ENCODE measurements around the gene SHMT2.

DNA sequence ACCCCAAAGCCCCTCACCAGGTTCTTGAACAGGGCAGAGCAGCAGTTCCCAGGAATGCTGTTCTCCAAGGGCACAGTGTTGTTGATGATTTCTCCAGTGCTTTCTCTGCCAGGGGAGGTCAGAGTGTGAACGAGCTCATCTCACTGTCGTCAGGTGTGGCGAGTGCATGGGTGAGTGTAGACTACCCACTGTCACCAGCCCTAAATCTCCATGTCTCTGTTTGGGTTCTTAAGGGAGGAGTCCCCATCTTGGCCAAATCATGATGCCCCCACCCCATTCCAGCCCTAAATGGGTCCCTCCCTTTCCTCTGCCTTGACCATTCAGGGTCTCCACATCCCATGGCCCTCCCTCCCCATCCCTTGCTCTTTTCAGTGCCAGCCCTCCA is 6.5 kb downstream of the STAT6 start:
- RAMPAGE, long total RNA: no peak
- RRBS, 2 experiments: no CpG with 5 or more reads among the region's 3 CpGs
CAGE:
- cytosol, long polyA minus RNA: no peak
- cytosol, long polyA plus RNA: no peak
- long polyA plus RNA: no peak
- nucleolus, long total RNA: no peak
- nucleus, long polyA plus RNA: no peak
- nucleus, long total RNA: no peak

DNA sequence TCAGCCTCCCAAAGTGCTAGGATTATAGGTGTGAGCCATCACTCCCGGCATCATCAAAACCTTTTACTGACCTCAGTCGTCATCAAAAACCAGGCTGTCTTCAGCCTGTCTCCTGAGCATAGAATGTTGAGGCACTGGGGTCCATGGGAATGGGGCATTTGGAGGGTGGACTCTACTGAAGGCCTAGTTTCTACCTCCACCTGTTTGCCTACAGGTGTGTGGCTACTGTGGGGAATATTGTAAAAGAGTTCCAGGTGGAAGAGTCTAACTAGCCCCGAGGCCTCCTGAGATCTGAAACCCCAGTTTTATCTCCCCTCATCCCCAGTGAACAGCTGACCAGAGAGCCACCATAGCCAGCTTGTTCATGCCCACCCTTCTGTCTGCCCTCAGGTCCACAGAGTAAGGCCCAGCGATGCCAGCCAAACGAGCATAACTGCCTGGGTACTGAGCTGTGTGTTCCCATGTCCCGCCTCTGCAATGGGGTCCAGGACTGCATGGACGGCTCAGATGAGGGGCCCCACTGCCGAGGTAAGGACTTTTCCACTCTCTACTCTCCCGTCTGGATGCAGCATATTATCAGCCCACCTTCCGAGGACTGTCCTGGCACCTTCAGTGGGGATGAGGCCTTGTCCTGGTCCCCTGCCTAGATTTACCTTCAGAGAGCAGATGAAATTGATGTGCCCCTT is 12.8 kb downstream of the LRP1 start:
- RAMPAGE, long total RNA: no peak
- RRBS, 2 experiments: no CpG with 5 or more reads among the region's 10 CpGs
CAGE:
- cytosol, long polyA minus RNA: no peak
- cytosol, long polyA plus RNA: no peak
- long polyA plus RNA: no peak
- nucleolus, long total RNA: no peak
- nucleus, long polyA plus RNA: no peak
- nucleus, long total RNA: no peak

- RAMPAGE, long total RNA: no peak
- RRBS, 2 experiments: no CpG with 5 or more reads among the region's 14 CpGs
CAGE:
- cytosol, long polyA minus RNA: no peak
- cytosol, long polyA plus RNA: no peak
- long polyA plus RNA: no peak
- nucleolus, long total RNA: no peak
- nucleus, long polyA plus RNA: no peak
- nucleus, long total RNA: no peak
These were observed 8.0 kb upstream of the NXPH4 start for GRCh38 chr12:57208545-57209045.

- RAMPAGE, long total RNA: start-site peak on the plus strand at chr12:57229683-57229790, 1,565 and 1,780 reads in 2 replicates
- RRBS, 2 experiments: no CpG with 5 or more reads among the region's 22 CpGs
CAGE:
- cytosol, long polyA minus RNA: start-site peak on the plus strand at chr12:57229689-57229751, 781 reads
- cytosol, long polyA plus RNA: start-site peak on the plus strand at chr12:57229692-57229778, 2,983 and 2,728 reads in 2 replicates
- long polyA plus RNA: start-site peak on the plus strand at chr12:57229688-57229773, 2,413 and 2,809 reads in 2 replicates
- nucleolus, long total RNA: start-site peak on the plus strand at chr12:57229721-57229753, 185 reads
- nucleus, long polyA plus RNA: start-site peak on the plus strand at chr12:57229689-57229773, 2,047 and 1,970 reads in 2 replicates
- nucleus, long total RNA: no peak
These were observed at the start of gene SHMT2 for GRCh38 chr12:57229403-57229869. SHMT2 (plus strand) TSS chr12:57229711.

GRCh38 chr12:57233822-57234398 is 3.0 kb downstream of the NDUFA4L2 start:
- RAMPAGE, long total RNA: no peak
- RRBS, 2 experiments: 92 to 98% methylated on average over 2 of the region's 11 CpGs
CAGE:
- cytosol, long polyA minus RNA: no peak
- cytosol, long polyA plus RNA: no peak
- long polyA plus RNA: no peak
- nucleolus, long total RNA: no peak
- nucleus, long polyA plus RNA: no peak
- nucleus, long total RNA: no peak

DNA sequence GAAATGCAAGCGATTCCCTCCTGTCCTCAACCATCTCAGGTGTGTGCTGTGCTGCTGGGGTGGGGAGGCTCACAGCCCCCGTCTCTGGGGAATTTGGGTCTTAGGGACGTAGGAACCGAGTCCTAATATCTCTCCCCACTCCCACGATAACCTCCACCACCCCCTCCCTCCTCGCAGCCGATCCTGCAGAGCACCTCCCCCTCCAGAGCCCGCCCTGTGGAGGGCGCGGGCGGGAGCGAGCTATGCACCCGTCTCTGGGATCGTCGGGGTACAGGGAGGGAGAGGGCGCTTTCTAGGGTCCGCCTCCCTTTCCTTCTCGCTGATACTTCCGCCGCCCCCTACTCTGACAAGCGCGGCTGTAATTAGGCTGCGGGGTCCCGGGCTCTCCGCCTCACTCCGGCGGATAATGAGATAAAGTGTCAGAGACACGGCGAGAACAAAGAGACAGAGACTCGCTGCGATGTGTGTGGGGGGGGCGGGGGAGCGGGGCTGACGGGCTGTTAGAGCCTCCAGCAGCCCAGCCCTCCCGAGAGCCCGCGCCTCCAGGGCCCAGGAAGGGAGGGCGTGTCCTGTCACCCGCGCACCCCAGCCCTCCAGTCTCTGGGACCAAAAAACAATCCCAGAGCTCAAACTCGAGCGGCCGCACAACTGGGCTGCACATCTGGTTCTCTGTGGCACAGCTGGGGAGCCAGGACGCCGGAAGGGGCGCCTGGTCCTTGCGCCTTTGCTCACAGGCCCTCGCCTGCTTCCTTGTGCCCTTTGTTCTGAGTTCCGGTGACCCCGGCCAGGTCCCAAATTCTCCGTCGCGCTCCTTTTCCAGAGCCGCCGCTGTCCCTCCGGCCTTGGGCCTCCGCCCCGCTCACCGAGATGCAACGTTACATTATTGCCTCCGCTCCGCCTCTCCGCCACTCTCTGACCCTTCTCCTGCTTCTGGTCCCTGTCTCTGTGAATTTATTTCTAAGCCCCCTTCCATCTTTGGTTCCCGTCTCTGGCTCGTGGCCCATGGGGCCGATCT is 1.3 kb upstream of the NDUFA4L2 start:
- RAMPAGE, long total RNA: no peak
- RRBS, 2 experiments: 6 to 10% methylated on average over 12 of the region's 66 CpGs
CAGE:
- cytosol, long polyA minus RNA: no peak
- cytosol, long polyA plus RNA: no peak
- long polyA plus RNA: no peak
- nucleolus, long total RNA: no peak
- nucleus, long polyA plus RNA: no peak
- nucleus, long total RNA: no peak

DNA sequence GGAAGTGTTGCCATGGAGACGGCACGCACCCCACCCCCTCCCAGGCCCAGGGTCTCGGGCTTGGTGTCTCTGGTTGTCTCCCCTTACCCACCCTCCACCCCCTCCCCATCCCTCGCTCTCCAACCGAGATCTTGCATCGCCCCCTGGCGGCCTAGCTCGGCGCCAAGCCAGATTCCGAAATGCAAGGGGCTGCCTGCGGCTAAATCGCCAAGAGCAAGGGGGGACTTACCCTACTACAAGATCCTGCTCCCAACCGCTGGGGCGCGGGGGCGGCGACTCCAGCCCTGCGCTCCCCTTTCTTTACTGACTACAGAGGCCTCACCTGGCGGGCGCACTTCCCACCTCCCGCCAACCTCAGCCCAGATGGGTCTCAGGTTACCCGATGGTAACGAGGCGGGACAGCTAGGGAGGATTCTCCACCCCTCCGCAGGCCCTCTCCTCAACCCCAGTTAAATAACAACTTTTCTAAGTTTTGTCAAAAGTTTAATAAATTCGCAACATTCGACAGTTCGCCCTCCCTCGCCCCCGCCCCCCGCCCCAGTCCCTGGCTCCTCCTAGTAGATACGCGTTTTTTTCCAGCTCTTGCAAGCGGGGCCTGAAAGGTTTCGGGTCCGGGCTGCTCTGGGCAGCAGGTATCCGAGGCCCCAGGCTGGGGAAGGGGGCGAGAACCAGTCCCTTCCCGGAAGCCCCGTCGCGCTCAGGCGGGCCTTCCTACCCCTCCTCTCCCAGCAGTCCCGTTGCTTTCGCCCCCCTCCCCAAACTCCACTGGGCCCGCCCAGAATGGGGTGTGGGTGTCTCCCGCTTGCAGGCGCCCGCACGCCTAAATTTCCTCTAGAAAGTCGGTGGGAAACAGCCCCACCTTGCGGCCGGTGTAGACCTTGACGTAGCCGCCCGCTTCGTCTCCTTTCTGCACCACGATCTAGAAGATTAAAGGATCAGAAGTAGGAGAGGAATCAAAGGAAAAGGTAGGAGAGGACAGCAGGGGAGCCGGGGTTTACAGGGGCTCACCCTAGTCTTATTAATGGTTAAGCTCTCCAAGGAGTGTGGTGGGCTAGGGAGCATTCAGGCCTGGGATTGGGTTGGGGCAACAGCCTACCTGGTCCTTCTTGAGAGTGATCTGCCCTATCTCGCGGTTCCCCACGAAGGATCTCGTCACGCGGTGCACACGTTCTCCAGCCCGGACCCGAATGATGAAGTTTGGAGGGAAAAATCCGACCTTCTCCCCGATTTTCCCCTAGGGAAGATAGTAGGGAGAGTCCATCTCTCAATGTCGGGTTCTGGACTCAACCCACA is 6.5 kb upstream of the NDUFA4L2 start:
- RAMPAGE, long total RNA: no peak
- RRBS, 2 experiments: 2 to 8% methylated on average over 4 of the region's 71 CpGs
CAGE:
- cytosol, long polyA minus RNA: no peak
- cytosol, long polyA plus RNA: no peak
- long polyA plus RNA: no peak
- nucleolus, long total RNA: start-site peak on the minus strand centred at position 510 of the sequence, 33 bp wide, 26 reads
- nucleus, long polyA plus RNA: no peak
- nucleus, long total RNA: no peak

DNA sequence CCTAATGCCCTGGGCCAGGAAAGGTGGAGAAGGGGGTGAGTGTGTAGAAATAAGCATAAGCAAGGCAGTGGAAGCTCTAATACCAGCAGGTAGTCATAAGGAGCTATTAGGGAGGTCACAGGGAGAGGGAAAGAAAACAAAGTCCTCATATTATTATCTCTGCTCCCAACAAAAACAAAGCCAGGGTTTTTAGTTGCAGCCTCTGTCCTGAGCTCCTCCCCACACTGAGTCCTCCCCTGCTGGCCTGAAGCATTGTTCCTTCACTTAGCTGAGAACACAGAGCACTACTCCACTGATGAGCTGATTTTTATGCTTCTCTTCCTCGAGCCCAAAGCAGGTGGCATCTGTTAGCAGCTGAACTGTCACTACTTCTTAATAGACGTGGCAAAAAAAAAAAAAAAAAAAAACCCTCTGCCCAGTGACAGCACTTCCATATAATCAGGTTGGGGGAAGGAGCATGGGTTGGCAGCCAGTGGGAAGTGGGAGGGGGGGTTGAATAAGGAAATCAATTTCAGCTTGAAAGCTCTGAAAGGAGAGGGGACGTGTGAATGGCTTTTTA is 10.5 kb upstream of the STAC3 start:
- RAMPAGE, long total RNA: no peak
- RRBS, 2 experiments: no CpG with 5 or more reads among the region's 3 CpGs
CAGE:
- cytosol, long polyA minus RNA: no peak
- cytosol, long polyA plus RNA: no peak
- long polyA plus RNA: no peak
- nucleolus, long total RNA: no peak
- nucleus, long polyA plus RNA: no peak
- nucleus, long total RNA: no peak

GRCh38 chr12:57439062-57439550 is 4.5 kb downstream of the INHBC start:
- RAMPAGE, long total RNA: no peak
- RRBS, 2 experiments: no CpG with 5 or more reads among the region's 2 CpGs
CAGE:
- cytosol, long polyA minus RNA: no peak
- cytosol, long polyA plus RNA: no peak
- long polyA plus RNA: no peak
- nucleolus, long total RNA: no peak
- nucleus, long polyA plus RNA: no peak
- nucleus, long total RNA: no peak

- RAMPAGE, long total RNA: no peak
- RRBS, 2 experiments: no CpG with 5 or more reads among the region's 6 CpGs
CAGE:
- cytosol, long polyA minus RNA: no peak
- cytosol, long polyA plus RNA: no peak
- long polyA plus RNA: no peak
- nucleolus, long total RNA: no peak
- nucleus, long polyA plus RNA: no peak
- nucleus, long total RNA: no peak
These were observed 9.4 kb downstream of the MARS1 start for GRCh38 chr12:57497310-57497714.

DNA sequence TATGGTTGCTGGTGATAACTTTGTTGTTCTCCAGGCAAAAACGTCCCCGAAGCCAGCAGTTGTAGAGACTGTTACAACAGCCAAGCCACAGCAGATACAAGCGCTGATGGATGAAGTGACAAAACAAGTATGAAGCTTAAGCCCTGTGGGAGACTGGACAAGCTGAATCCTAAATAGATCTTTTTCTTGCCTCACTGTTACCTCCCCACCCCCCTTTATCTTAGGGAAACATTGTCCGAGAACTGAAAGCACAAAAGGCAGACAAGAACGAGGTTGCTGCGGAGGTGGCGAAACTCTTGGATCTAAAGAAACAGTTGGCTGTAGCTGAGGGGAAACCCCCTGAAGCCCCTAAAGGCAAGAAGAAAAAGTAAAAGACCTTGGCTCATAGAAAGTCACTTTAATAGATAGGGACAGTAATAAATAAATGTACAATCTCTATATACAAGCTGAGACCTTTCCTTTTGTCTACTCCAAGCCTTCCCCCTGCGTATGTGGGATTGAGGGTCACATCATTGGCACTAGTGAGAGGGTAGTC is 4.0 kb downstream of the DDIT3 start:
- RAMPAGE, long total RNA: no peak
- RRBS, 2 experiments: no CpG with 5 or more reads among the region's 8 CpGs
CAGE:
- cytosol, long polyA minus RNA: no peak
- cytosol, long polyA plus RNA: no peak
- long polyA plus RNA: no peak
- nucleolus, long total RNA: no peak
- nucleus, long polyA plus RNA: no peak
- nucleus, long total RNA: no peak

DNA sequence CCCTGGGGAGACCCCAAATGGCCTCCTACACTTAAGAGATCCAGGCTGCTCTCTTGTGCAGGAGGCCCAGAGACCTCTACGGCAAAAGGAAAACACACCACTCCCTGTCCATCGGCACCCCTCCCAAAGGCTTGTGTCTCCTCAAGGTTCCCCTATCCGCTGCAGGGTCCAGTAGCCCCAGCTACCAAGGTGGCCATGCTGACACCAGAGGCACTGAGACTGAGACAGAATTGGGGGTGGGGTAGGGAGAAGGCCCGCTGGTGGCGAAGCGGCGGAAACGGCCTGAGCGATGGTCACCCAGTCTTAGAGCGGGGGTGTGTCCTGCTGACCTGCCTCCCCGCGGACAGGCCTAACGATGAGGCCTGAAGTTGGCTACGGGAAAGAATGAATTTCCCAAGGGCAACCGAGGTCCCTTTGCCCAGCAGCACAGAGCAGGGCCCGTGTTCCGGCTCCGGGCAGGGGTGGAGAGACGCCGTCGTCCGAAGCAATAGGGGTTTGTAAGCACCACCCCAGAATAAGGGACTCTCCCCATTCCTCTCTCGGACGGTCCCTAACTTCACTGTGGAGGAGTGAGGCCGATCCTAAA is 451 bp downstream of the DDIT3 start:
- RAMPAGE, long total RNA: no peak
- RRBS, 2 experiments: no CpG with 5 or more reads among the region's 25 CpGs
CAGE:
- cytosol, long polyA minus RNA: no peak
- cytosol, long polyA plus RNA: no peak
- long polyA plus RNA: no peak
- nucleolus, long total RNA: no peak
- nucleus, long polyA plus RNA: no peak
- nucleus, long total RNA: no peak

GRCh38 chr12:57538927-57539862 is 7.8 kb downstream of the DCTN2 start:
- RAMPAGE, long total RNA: no peak
- RRBS, 2 experiments: no CpG with 5 or more reads among the region's 7 CpGs
CAGE:
- cytosol, long polyA minus RNA: no peak
- cytosol, long polyA plus RNA: no peak
- long polyA plus RNA: no peak
- nucleolus, long total RNA: no peak
- nucleus, long polyA plus RNA: no peak
- nucleus, long total RNA: no peak

GRCh38 chr12:57545794-57547010 is 790 bp downstream of the DCTN2 start:
- RAMPAGE, long total RNA: no peak
- RRBS, 2 experiments: no CpG with 5 or more reads among the region's 46 CpGs
CAGE:
- cytosol, long polyA minus RNA: no peak
- cytosol, long polyA plus RNA: no peak
- long polyA plus RNA: no peak
- nucleolus, long total RNA: no peak
- nucleus, long polyA plus RNA: no peak
- nucleus, long total RNA: no peak

- RAMPAGE, long total RNA: no peak
- RRBS, 2 experiments: 29 to 79% methylated on average over 4 of the region's 19 CpGs
CAGE:
- cytosol, long polyA minus RNA: no peak
- cytosol, long polyA plus RNA: no peak
- long polyA plus RNA: no peak
- nucleolus, long total RNA: start-site peak on the plus strand at chr12:57716096-57716191, 93 reads
- nucleus, long polyA plus RNA: no peak
- nucleus, long total RNA: no peak
These were observed 21.9 kb downstream of the OS9 start for GRCh38 chr12:57715521-57716566.

DNA sequence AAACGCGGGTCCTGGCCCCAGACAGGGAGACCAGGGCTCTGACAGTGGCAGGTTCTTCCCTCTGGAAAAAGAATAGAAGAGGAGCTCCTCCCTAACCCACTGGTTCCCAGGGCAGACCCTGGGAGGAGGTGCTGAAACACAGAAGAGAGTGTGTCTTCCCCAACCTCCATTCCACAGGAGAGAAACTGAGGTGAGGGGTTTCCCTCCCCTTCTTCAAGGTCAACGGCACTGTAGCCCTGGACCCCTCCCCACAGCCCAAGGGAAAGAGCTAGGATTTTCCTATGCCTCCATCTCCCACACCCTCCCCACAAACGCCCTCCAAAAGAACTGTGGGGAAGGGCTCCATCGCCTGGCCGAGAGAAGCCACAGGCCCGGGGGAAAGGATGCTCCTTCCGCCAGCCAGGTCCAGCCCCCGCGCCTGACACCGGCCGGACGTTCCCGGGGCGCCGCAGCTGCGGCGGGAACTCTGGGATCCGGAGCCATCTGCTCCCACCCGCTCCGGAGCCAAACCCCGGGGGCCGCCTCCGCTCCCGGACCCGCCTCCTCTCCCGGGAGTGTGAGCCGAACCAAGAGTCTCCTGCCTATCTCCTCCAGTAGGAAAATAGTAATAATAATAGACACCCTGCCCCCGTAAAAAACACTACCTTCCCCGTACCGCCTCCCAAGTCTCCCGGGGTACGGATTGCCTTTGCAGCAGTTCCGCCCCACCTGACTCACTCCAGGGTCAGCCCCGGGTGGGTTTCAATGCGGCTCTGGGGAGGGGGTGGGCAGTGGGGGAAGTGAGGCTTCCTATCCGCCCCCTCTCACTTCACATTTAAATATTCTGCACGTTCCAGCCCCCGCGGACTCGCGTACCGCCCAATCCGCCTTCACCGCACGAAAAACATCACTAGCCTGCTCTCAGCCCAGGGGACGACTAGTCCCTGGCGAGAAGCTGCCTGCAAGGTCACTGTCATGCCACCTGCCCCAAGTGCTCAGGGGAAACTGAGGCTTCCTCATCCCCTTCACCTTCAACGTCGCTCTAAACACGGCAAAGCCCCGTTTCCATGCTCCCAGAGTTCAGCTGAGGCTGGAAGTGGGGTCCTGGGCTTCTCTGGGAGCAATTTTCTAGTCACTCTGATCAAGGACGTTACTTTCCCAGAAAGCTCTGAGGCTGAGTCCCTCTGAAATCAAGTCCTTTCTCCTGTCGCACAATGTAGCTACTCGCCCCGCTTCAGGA is 2.4 kb downstream of the AGAP2 start:
- RAMPAGE, long total RNA: no peak
- RRBS, 2 experiments: 93 to 95% methylated on average over 9 to 16 of the region's 56 CpGs
CAGE:
- cytosol, long polyA minus RNA: no peak
- cytosol, long polyA plus RNA: no peak
- long polyA plus RNA: no peak
- nucleolus, long total RNA: no peak
- nucleus, long polyA plus RNA: no peak
- nucleus, long total RNA: no peak

DNA sequence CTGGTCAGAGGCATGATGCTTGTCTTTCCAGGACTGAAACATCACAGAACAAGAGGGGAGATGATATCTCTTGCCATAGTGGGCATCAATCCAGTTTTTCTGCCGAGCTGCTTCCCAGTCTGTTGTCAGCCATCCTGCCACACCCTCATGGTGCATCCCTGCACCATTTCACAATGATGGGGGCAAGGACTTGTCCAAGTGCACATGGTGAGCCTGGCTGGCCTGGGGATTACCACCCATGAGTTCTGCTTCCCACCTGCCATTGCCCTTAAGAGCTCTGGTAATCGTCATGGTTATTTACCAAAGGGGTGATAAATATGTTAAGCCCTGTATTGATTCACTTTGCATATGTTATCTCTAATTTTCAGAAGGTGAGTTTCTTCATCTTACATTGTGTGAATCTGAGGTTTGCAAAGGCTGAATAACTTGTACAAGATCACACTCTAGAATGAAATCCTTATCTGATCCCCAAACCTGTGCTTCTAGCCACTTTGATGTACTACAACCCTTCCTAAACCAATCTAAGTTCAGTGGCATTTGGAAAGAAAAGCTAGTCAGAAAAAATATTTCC is 2.4 kb downstream of the AVIL start:
- RAMPAGE, long total RNA: no peak
- RRBS, 2 experiments: no CpG with 5 or more reads among the region's 2 CpGs
CAGE:
- cytosol, long polyA minus RNA: no peak
- cytosol, long polyA plus RNA: no peak
- long polyA plus RNA: no peak
- nucleolus, long total RNA: no peak
- nucleus, long polyA plus RNA: no peak
- nucleus, long total RNA: no peak

GRCh38 chr12:57825920-57826285 is 7.4 kb upstream of the AVIL start:
- RAMPAGE, long total RNA: no peak
- RRBS, 2 experiments: no CpG with 5 or more reads among the region's 2 CpGs
CAGE:
- cytosol, long polyA minus RNA: no peak
- cytosol, long polyA plus RNA: no peak
- long polyA plus RNA: no peak
- nucleolus, long total RNA: no peak
- nucleus, long polyA plus RNA: no peak
- nucleus, long total RNA: no peak

DNA sequence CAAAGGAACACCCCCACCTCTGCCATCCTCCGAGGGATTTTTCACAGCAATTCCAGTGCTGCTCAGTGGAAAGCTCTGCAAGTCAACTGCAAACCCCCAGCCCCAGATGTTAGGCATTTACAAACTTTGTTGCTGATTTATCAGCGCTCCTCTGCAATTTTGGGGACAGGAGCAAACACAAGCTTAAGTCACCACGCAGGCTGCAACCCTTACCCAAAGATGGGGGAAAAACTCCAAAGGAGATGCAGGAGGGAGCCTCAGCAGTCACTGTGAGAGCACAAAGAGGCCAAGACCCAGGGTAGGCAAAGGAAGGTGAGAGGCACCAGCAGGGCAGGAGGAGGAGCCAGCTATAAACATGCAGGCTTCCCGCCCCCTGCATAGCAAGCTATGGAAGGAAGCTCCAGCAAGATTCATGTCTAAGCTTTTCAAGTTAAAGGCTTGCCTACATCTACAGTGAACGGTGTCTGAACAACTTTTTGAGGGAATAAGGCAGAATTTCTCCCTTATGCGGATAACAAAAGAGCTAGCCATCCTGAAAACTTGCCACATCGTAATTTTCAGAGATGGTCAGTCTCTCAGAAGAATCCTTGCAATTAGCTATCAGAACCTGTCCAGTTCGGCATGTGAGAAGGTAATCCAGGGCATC is 4.0 kb downstream of the CTDSP2 start:
- RAMPAGE, long total RNA: no peak
- RRBS, 2 experiments: no CpG with 5 or more reads among the region's 8 CpGs
CAGE:
- cytosol, long polyA minus RNA: no peak
- cytosol, long polyA plus RNA: no peak
- long polyA plus RNA: no peak
- nucleolus, long total RNA: no peak
- nucleus, long polyA plus RNA: no peak
- nucleus, long total RNA: no peak